ENCODE results near the gene NOX5.

DNA sequence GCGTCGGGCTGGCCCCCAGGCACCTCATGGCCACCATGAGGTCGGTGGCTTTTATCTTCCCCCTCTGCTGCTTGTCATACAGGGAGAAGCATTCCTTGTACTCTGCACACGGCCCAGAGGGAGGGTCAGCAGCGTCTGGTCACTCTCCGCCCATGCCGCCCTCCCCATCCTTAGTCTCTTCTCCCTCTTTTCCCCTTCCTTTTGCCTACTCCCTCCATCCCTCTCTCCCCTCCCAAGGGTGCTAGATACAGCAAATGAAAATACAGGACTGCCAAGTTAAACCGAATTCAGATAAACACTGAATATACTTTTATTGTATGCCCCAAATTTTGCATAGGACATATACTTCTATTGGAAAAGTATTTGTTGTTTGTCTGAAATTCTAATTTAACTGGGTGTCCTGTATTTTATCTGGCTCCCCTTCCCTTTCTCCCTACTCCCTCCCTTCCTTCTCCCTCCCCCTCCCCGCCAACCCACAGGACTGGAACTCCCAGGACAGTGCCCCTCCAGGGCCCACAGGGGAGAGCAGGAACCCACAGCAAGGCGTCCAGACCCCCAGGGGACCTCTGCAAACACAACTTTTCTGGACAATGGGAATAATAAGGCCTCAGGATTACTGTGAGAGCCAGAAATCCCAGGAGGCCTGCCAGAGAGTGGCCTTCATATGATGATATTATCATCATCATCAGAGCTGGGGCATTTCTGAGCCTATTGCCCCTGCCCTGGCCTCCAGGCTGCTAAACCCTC lies 5.4 kb downstream of the CALML4 start:
- RRBS: no CpG with 5 or more reads among the region's 10 CpGs

DNA sequence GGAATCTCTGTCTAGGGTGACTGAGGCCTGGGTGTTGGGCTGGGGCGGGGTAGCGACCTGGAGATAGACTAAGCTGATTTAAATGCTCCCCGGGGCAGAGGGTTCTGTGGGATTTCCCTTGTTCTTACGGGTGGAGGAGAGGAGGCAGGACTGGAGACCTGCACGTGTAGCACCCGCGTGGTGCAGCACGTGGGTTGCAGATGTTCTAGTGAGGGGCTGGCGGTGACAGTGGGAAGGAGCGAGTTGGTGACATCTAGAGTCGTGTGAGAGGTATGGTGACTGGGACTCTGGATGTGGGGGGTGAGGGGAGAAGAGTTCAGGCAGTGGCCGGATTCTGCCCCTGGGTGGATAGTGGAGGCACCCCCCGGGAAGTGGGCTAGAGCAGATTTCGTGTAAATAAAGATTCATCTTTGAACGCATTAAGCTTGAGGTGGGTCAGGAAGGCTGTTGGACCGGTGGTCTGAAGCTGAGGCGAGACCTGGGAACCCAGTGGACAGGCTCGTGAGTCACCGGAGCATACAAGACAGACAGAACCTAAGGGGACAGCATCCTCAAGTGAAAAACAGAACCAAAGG lies 498 bp upstream of the CLN6 start:
- RRBS: 41% methylated on average over 6 of the region's 19 CpGs

GRCh38 chr15:68257466-68257621 lies 20.2 kb upstream of the FEM1B start:
- RRBS: no CpG with 5 or more reads among the region's 1 CpG

DNA sequence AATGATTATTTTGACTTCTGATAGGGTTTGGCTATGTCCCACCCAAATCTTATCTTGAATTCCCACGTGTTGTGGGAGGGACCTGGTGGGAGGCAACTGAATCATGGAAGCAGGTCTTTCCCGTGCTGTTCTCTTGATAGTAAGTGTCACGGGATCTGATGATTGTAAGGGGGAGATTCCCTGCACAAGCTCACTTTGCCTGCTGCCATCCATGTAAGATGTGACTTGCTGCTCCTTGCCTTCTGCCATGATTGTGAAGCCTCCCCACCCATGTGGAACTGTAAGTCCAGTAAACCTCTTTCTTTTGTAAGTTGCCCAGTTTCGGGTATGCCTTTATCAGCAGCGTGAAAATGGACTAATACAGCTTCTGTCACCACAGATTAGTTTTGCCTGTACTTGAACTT lies 7.2 kb downstream of the FEM1B start:
- RRBS: no CpG with 5 or more reads among the region's 5 CpGs

DNA sequence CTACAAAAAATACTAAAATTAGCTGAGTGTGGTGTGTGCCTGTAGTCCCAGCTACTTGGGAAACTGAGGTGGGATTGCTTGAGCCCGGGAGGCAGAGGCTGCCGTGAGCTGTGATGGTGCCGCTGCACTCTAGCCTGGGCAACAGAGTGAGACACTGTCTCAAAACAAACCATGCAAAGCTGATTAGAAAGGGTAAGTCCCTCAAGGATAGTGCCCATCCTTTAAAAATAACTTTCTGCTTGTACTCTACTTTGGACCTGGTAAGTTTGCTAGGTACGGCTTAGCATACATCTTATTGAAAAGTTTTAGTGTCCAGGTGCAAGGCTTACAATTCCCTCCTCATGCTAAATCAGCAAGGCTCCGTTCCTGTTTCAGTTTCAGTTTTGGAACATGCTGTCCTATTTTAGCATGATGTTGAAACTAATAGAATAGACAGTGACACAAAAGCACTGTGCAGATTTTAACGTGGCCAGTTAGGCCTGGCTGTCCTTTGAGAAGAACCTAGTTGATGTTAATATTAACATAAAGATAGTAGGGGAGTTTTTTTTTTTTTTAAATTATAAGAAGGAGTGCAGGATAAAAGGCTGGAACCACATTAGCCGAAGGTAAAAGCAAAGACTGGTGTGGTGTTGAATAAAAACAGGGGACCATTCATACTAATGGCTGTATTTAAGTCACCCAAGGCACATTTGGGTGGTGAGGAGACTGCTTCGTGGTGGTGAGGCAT lies 21.5 kb downstream of the FEM1B start:
- RRBS: no CpG with 5 or more reads among the region's 8 CpGs

- RRBS: no CpG with 5 or more reads among the region's 5 CpGs
Observed at GRCh38 chr15:68602025-68602351, 23.2 kb downstream of the CORO2B start.

DNA sequence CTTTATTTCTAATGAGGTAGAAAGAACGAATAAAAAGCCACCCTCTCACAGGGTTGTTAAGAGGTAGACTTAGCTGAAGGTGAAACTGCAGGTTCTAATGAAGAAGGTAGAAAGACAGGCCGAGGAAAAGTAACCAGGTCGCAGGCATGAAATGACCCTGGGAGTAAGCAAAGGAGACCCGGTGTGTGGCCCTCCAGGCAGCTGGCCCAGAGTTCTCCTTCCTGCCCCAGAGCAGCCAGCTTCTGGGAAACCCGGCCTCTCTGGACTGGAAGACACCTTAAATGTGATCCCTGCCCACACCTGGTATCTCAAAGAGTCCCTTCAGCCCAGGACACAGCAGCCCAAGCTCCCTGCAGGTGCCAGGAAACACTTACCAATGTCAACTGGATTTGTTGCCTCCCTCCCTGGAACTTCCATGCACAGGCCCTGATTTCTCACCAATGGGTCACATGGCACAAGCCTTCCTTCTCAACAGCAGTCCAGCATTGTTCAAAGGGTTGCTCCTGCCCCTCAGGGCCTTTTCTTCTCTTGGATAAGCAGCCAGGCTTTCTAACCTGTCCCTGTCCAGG lies 31.7 kb downstream of the ANP32A start:
- RRBS: 93% methylated on average over 2 of the region's 5 CpGs

DNA sequence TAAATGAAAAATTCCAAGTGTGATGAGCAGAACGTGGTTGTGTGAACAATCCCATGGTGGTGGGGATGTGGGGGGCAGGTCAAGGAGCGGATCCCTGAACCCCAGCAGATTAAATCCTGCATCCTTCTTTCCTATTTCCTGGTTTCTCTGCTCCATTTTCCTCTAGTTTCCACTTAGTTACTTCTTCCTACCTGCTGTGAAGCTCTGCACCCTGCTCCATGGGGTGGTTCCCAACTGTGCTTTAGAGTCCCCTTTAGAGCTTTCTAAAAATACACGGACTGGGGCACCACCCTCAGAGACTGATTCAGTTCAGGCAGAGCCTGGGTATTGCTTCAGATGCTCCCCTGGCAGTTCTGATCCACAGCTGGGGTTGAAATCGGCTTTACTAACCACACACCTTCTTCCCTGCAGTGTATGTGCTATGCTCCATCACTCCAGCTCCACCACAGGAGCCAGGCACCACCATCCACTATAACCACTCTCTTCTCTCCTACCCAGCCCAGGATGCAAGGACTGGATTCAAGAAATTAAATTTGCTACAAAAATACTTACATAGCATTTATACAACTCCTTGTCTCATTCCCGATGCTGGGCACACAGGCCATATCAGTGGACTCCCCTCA lies 12.6 kb downstream of the ANP32A start:
- RRBS: no CpG with 5 or more reads among the region's 5 CpGs

- RRBS: no CpG with 5 or more reads among the region's 2 CpGs
Observed at GRCh38 chr15:69014322-69014895, at the start of gene NOX5. Gene NOX5, plus strand, starts transcription at chr15:69014695.

- RRBS: no CpG with 5 or more reads among the region's 15 CpGs
Observed at GRCh38 chr15:69080467-69081705, 66.4 kb downstream of the NOX5 start.

DNA sequence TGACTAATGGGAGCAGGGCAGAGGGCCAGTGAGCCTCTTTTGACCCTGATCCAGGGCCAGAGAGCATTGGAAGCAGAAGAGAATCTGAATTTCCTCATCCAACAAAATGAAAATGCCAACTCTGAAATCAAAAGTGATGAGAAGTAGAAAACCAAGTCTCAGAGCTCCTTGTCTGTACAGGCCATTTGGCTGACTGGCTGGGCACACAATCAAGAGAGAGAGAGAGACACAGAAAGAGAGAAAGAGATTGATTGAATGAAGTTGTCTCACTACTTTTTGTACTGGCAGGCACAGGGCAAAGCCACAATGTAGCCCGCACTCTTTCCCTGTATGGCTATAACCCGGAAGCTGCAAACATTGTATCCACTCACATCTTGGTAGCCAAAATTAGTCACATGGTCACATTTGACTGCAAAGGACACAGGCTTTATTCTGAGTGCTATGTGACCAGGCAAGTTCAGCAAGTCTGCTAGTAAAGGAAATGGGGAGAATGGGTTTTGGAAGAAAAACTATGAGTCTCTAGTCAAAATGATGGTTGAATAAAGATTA lies 31.5 kb upstream of the GLCE start:
- RRBS: no CpG with 5 or more reads among the region's 2 CpGs

GRCh38 chr15:69154630-69155256 lies 5.7 kb upstream of the GLCE start:
- RRBS: no CpG with 5 or more reads among the region's 7 CpGs

DNA sequence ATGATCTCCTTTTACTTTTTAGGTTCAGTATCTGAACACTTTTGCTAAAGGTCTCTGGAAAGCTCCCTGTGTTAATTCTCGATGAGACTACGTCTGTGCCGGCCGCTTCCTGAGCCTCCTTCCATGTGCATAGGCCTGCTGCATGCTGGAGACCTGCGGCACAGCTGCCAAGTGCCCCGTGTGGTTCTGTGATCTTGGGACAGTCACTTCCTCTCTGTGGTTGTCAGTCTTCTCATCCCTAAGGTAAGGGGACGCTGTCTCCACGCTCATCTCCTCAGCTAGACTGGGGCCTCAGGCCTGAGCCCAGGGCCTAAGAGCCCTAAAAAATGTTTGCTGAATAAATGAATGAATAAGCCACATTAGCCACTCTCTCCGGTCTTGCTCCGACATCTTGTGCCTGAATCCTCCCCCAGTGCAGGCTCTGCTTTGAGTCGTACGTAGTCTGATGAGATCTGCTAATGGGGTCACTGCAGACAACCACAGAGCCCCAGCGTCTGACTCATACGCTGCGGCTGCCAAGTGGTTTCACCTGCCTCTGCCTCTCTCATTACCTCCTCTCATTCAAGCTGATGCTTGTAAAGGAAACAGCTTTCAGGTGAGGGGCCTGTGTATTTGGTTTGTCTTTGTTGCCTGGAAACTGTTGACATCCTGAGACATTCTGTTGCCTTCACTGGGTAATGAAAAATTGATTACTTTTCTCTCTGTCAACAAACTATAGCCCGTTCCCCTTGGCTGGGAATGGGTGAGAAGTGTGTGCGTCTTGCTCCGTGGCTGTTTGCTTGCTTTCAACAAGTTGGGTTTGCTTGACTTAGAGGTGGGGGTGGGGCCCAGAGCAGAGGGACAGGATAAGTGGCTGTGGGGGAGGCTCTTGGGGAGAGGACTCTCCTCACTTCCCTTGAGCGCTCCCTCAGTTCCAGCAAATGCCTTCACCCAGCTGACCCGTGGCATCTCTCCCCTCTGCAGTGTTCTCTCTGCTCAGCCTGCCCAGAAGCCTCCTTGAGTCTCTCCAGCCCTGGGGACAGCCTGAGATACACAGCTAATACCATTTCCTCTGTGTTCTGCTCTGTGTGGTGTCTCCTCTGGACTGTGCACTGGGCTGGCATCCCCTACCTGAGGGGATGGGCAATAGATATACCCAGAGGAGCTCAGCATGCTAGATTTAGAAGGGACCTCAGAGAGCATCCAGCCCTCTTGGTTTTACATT lies 15.9 kb downstream of the RPLP1 start:
- RRBS: no CpG with 5 or more reads among the region's 20 CpGs

- RRBS: no CpG with 5 or more reads among the region's 7 CpGs
Observed at GRCh38 chr15:69484709-69485230, 32.2 kb downstream of the RPLP1 start.

DNA sequence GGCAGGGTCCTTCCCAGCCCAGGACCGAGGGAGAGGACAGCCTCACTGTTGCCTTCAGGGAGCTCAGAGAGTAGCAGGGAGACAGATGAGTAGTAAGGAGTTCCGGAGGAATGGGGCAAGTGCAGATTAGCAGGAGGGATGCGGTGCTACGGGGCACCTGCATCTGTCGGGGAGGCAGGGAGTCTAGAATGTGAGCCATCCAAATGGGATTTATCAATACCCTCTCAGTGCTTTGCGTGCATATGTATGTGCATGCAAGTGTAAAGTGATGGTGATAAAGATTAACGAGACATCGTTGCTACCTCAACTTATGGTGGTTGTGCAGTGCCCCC lies 35.5 kb downstream of the RPLP1 start:
- RRBS: no CpG with 5 or more reads among the region's 8 CpGs

GRCh38 chr15:69591707-69592343 lies 139.2 kb downstream of the RPLP1 start:
- RRBS: no CpG with 5 or more reads among the region's 1 CpG

DNA sequence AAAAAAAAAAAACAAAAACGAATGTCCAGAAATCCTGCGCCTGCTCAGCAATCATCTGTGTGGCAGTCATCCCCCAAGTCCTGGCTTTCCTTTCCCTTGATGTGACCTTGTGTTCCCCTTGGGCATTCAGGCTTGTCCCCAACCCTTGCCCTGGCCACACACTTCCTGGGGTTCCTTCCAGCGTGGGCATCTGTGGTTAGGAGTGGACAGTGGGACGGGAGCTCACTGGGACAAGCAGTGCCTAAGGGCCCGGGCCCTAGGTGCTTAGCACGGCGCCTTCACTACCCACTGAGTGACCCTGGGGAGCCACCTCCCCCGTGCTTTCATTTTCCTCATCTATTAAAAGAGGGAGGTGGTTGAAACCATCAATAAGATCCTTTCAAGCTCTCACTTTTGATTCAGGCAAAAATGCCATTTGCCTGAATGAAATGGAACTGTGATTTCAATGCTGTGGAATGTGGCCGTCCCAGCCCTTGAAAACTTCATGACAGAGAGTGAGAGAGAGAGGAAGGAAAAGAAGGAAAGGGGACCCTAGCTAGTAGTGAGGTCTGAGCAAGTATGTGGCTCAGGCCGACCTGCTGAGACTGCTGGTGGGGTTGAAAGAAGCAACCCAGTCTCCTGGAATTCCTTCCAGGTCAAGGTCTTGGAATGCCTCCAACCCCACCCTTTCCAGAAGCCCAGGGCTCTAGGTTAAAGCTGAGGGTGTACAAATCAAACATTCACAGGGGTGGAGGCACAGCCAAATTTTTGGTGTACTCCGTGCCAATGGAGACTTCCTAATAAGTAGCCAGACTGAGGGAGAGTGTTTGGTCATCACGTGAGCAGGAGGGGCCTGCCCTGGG lies 302.9 kb downstream of the TLE3 start:
- RRBS: no CpG with 5 or more reads among the region's 12 CpGs

DNA sequence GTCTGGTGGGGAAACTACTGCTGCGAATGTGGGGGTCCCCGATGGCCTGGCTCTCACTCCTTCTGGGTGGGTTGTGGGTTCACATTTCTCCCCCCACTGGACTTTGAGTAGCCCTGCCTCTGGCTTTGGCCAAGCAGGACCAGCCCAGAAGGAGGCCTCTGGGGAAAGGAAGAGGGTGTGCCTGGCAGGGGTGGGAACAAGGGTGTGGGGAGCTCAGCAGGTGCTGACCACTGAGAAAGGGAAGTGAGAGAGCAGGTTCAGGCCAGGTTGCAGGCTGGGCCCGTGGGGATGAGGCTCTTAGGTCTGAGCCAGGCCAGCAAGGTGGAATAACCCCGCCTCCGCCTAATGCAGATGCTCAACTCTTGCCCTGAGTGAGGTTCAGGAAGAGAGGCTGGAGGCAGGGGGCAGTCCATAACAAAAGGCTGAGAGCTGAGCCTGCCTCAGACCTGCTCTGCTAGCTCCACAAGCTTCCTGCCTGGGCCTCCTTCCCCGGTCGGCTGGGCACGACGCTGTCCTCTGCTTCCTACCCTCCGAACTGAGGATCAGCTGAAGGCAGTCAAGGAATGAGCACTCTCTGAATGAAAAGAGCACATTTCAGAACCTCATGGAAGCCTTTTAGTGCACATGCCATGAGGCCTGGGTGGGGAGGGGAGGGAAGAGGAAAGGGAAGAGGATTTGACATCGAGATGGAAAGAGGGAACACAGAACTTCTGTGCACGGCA lies 82.7 kb downstream of the TLE3 start:
- RRBS: no CpG with 5 or more reads among the region's 12 CpGs

DNA sequence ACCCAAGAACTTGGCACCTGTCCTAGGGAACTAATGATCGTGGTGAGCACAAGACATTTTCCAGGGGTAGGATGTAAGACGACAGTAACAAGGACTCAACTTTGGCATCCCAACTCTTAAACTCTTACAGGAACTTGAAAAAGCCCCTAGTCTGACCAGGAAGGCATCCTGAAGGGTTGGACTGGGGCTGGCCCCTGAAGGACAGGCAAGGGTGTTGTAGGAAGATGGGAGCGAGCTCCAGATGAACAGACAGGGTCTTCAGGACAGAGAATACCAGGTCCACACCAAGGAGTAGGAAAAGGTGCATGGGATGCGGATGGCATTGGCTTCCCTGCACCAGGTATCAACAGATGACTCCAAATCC lies 32.2 kb downstream of the TLE3 start:
- RRBS: no CpG with 5 or more reads among the region's 4 CpGs

GRCh38 chr15:70099691-70100023 lies 1.9 kb upstream of the TLE3 start:
- RRBS: no CpG with 5 or more reads among the region's 14 CpGs

Measured in retinal pigment epithelial cell (primary cell).